SJSA1 (cell line): ENCODE results near the gene CDYL2.

DNA sequence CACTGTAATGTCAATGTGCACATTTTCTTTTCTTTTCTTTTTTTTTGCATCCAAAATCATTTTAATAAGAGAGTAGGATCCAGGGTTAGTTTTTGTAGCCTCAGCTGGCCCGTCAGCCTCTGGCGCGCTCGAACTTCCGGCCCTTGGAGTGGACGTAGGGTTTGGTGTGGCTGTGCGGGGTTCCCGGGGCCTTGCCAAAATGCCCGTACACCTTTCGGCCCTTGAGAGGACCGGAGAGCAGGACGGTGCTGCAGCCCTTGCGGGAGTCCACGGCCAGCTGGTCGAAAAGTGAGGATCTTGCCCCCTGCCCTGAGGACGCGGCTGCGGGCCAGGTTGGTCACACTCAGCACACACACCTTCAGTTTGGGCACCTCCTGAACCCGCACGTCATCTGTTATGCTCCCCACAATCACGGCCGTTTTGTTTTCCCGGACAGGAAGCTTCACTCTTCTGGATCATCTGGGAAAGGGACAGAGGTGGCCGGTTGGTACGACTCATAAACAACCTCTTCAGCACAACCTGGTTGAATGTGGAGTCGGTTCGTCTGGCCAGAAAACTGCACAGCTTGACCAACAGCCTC, 42.1 kb upstream of the CNTNAP4 start:
- RAMPAGE, long total RNA = no peak

GRCh38 chr16:76509436-76509703, 232.2 kb downstream of the CNTNAP4 start:
- RAMPAGE, long total RNA = no peak

- RAMPAGE, long total RNA = no peak
These were observed 357.7 kb downstream of the CNTNAP4 start for GRCh38 chr16:76634683-76635486.

- RAMPAGE, long total RNA = no peak
These were observed 11.7 kb upstream of the VAT1L start for GRCh38 chr16:77776719-77777024.

DNA sequence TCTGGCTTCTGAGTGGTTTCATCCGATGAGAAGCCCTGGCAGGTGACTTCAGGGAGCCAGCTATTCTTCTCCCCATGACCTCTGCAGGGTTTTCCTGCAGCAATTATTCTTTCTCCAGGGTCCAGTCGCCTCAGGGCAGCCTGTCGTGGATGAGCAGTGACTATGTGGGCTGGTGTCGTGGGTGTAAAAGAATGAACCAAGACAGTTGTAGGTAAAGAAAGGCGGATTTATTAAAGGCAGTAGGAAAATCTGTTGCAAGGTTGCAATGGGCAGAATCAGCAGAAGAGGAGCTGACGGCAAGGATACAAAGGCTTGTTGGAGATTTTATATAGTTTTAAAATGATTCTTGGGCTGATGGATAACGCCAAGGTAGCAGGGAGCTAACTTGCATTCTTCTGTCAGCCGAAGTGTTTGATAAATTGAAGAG, 6.9 kb upstream of the WWOX start:
- RAMPAGE, long total RNA = no peak

GRCh38 chr16:78177869-78178528, 78.5 kb downstream of the WWOX start:
- RAMPAGE, long total RNA = no peak

DNA sequence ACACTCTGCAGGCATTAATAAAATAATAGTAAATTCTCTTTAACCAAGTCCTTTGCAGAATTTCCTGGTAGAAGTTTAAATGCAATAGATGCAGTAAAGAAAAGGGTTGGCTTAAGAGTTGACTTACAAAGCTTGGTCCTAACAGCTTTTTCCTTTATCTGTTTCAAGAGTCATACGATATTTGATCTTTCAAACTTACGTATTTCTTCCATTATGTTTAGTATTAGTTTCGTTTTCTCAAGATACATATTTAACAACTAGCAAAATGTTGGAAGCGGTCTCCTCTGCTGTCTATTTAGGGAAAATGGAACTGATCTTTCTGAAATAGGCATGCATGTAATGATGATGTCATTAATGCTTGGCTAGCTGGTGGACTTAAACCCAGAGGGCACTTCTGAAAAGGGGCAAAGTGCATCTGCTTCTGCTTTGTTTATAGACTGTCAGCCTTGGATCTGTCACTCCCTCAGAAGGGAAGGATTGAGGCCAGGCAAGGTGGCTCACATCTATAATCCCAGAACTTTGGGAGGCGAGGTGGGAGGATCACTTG, 185.3 kb downstream of the WWOX start:
- RAMPAGE, long total RNA = no peak

GRCh38 chr16:78454862-78455615, 355.6 kb downstream of the WWOX start:
- RAMPAGE, long total RNA = no peak

GRCh38 chr16:78461110-78461831, 361.8 kb downstream of the WWOX start:
- RAMPAGE, long total RNA = no peak

GRCh38 chr16:78640417-78641231, 541.2 kb downstream of the WWOX start:
- RAMPAGE, long total RNA = no peak

GRCh38 chr16:78684257-78685491, 585.2 kb downstream of the WWOX start:
- RAMPAGE, long total RNA = no peak

GRCh38 chr16:79601024-79601485, 518 bp upstream of the MAF start:
- RAMPAGE, long total RNA = no peak

GRCh38 chr16:79658186-79659008, 57.9 kb upstream of the MAF start:
- RAMPAGE, long total RNA = no peak

DNA sequence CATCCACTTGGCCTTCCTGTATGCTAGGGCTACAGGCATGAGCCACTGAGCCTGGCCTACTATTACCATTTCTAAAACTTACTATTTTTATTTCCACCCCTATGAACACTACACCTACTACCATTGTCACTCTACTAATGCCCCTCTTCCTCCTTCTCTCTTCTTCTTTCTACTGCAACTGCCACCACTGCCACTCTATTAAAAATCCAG, 330.3 kb upstream of the MAF start:
- RAMPAGE, long total RNA = no peak

- RAMPAGE, long total RNA = no peak
These were observed 423.2 kb upstream of the MAF start for GRCh38 chr16:80023808-80024094.

DNA sequence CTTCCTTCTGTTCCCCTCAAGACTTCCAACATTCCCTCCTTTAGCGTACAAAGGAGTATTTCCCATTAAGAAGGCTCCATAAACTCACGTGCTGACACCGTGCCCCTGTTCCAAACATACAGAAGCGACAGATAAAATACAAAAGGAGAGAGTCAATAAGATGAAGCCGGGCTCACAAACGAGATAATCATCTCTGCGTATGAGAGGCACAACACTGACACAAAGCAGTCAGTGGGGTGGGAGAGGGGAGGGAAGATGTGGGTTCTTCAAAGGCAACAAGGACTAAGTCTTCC, 115.7 kb downstream of the DYNLRB2 start:
- RAMPAGE, long total RNA = no peak

DNA sequence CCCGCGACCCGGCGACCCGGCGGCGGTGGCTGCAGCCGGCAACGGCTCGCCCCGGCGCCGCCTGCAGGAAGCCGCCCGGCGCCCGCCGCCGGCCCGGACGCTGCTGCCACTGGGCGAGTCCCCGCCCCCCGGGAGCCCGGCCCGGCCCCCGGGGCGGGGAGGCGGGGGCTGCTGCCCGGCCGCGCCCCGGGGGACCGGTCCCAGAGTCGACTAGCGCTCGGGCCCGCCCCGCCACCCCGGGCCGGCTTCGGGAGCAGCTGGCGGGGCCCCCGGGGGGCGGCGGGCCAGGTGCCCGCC, at the start of gene CDYL2:
TSS of gene CDYL2 (minus strand) at position 111 of the 297 bp plus-strand sequence.
- RAMPAGE, long total RNA = no peak

- RAMPAGE, long total RNA = no peak
These were observed 5.6 kb downstream of the ATMIN start for GRCh38 chr16:81041169-81041798.

DNA sequence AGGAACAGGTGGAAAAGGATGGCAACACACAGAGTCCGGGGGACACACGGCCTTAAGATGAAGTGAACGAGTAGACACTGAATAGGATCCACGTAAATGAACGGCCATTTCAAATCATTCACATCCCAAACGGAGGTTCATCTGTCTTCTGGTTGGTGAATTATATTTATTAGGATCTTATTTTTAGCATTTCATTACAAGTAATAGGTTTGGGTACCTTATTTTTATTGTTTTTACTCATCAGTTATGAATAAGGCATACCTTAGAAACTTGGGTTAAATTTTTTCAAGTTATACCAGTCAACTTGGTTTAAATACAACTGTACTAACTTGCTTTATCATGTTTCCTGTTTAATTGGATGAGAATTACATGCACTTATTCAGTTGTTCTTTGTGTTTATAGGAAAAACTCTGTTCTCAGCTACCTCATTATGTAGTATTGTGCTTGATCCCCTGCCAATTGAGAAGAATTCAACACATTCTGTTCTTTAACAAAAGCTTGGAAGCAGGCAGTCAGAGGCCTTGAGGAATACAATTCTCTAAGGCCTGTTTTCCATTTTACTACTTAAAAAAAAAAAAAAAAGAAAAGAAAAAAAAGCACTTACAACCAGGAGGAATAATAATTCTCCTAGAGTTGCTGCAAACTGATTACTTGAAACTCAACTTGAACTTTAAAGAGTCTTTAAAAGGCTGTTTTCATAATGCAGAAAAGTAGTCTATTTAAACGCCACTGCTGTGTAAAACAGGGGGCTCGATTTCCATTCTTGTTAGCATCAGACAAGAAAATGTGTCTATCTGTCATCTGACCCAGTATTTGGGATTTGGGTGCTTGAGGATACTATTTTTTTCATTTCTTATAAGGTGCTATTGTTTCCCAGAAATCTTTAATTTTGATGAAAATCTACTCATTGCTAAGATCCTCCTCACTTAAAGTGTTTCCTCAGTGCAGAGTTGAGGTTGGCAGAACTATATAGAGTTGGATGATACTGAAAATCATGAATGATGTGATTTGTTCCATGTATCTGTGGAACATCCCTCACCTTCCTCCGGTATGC, 60.5 kb upstream of the CMIP start:
- RAMPAGE, long total RNA = no peak

- RAMPAGE, long total RNA = no peak
These were observed 49.4 kb upstream of the CMIP start for GRCh38 chr16:81394922-81395821.